M059J (cell line): ENCODE results near the genes SMARCAD1 and HPGDS.

GRCh38 chr4:88757719-88758191 is 60.1 kb upstream of the NAP1L5 start:
- RAMPAGE, long total RNA, result no peak

DNA sequence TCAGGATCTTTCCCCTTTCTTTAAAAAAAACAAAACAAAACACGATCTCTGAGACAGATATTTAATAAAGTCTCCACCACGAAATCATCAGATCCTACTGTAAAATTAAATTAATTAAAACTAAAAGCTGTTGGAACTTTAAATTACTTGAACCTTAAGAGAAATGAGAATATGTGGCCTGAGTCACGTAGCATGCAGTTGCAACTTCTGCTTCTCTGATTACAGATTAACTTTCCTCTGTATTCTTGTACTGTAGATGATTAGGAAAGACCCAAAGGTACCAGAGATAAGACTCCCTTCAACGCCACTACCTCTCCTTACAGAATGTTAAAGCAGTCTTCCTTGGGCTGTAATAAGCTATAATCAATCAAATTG is 47.9 kb downstream of the FAM13A start:
- RAMPAGE, long total RNA, result no peak

DNA sequence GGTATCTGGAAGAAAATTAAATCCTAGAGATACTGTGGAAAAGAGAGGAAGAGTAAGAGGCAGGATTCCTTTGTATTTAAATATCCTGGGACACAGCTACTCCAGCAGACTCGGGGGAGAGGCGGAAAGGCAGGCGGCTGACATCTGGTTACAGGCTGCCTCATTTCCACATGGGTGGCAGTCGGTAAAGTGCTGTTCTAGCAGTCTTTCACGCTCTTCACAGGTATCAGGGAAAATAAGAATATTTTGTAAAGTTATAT is 1.5 kb upstream of the TIGD2 start:
- RAMPAGE, long total RNA, result no peak

DNA sequence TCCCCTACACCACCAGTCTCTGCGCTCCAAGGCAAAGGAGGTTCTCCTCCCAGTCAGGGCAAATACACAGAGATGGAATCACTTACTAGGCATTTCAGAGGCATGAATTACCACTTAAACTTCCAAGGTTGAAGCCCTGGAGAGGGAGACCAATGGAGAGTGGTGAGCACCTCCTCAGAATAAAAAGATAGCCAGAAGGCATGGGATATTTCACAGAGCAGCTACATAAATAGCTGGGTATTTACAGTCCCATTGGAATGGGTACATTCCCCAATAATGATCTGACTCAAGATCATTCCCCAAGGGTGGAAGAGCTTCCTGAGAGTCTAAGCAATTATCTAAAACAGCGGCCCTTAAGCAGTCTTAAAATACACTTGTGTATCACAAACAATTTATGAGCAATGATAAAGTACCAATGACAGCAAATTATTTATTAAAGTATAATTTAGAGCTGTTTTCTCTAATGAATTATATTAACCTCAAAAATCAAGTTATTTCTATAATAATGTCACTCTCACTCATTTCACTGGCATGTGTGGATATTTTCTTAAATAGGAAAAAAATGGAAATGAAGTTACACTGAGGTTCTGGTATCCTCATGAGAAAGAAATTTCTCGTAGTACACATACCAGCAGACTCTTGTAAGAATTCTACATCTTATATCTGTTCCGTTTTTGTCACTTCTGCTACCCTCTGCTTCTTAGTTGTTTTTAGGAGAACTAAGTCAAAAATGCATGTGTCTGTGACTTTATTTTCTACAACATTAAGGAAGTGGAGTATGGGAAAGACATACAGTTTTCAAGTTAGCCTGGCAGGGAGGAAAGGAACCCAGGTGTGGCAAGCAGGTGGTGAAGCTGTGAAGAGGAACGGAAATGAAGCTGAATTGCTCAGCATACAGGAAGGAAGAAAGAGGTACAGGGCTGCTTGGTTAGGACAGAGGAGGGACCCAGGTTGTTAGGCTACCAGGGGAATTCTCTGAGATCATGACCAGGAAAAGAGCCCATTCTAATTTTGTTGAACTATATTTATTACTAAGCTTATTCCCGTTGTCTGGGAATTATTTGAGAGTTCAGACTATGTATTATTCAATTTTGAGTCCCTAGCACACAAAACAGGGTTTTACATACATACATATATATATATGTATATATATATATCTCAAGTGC is 9.7 kb downstream of the GPRIN3 start:
- RAMPAGE, long total RNA, result no peak

- RAMPAGE, long total RNA, result no peak
Observed at GRCh38 chr4:89306351-89307216, 1.0 kb downstream of the GPRIN3 start.

- RAMPAGE, long total RNA, result no peak
Observed at GRCh38 chr4:89320719-89321100, 13.1 kb upstream of the GPRIN3 start.

DNA sequence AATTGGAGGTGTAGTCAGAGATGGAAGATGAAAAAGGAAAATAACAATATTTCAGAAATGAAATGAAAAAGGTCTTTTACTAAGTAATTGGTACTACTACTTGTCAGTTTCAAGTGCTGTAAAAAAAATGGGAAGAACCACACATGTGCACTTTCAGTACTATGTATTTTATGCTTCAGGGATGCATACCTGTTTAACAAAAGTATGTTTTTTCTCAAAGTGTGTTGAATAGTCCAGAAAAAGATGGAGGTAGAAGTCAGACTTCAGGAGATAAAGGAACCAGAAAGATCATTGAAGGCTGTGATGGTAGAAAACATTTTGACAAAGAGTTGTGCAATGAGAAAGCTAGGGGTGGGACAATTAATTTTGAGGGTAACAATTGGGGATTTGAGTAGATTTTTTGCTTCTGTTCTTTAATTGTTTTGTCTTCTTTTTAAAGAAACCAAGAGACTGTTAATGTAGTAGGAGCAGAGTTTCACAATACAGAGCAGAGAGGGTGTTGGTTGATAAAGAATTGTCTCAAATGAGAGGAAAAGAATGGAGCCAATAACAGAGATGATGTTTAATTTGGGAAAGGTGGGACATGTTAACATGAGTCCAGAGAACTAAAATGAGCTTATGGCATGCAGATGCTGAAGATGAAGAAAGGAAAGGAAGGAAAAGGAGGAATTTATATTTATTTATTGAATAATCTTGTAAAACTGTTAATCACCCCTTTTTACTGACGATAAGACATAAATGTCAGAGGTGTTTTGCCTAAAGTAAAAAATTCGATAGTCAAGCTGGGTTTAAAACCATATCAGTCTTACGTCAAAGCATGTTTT is 93.9 kb downstream of the SNCA start:
- RAMPAGE, long total RNA, result no peak

- RAMPAGE, long total RNA, result no peak
Observed at GRCh38 chr4:89752733-89753452, 84.1 kb downstream of the SNCA start.

DNA sequence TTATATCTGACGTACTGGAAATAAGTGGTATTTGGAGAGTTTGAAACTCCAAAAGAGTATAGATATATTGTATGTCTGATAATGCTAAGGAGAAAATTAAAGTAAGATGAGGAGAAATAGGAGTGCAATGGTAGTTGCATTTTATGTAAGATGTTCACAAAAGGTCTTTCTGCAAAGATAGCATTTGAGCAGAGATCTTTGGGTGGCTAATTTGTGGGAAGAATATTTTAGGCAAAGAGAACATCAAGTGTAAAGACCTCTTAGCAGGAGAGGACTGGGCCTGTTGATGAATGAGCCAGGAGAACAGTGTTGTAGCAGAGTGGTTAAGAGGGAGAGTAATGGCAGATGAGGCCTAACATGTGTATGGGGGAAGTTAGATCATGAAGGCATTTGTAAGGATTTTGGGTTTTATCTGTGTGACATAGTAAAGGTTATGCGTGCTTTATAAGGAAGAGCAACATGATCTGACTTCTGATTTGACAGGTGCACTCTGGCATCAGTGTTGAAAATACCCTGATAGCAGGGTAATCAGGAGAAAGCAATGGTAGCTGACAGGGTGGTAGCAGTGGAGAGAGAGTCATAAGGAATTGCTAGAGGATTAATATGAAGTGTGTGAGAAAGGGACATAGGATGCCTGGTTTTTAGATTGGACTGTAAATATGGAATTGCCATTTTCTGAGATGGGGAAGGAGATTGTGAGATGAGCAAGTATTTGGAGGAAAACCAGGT is 85.6 kb downstream of the CCSER1 start:
- RAMPAGE, long total RNA, result no peak

DNA sequence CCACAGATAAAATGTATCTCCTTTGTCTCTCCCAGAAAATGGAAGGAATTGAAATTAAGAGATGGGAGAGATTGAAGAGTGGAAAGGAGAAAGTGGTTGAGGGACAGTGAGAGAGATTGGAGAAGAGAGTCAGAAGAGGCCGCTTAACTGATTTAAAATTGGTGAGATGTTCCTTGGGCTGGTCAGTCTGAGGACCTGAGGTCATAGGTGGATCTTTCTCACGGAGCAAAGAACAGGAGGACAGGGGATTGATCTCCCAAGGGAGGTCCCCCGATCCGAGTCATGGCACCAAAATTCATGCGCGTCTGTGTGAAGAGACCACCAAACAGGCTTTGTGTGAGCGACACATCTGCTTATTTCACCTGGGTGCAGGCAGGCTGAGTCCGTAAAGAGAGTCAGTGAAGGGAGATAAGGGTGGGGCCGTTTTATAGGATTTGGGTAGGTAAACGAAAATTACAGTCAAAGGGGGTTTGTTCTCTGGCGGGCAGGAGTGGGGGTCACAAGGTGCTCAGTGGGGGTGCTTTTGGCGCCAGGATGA is 140.2 kb downstream of the GRID2 start:
- RAMPAGE, long total RNA, result no peak

DNA sequence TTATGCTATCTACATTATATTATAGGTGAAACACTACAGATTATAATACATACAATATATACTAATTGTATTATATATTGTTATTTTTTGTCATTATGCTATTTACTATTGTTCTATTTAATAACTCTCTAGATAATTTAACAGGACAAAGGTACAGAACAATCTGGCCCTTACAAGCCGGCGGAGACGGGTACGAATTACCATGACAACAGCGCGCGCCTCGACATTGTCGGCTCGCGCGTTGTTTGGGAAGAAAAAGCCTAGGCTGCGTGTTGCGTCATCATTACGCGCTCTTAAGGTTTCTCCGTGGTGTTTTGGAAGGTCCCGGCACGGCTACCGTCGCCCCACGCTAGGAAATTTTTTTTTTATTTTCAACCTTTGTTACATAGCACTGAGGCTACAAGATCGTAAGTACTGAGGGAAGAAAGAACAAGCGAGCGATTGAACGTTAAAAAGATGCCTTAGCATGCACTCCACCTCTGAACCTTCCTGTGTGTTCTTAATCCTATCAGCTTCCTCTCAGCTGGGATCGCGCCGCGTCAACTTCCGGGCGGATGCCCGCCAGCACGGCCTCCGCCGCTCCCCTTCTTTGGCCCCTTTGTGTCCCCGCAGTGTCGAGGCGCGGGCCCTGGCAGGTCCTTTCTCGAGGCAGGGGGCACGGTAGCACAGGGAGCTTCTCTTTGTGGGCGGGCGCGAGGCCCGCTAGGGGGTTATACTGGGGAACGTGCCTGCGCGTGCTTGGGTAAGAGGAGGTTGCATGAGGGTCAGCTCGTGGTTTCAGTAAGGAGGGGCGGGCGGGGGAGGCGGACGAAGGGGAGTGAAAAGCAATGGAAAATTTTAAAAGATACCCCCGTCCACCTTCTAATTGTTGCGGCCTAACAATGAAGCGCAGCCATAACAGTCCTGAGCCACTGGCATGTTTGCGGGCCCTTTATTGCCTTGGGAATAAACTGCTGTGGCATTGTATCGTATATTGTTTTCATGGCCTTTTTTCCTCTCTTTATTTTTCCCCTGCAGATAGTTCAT is at the start of gene SMARCAD1:
SMARCAD1 (plus strand) TSS at position 537 of the 1,026 bp plus-strand sequence.
- RAMPAGE, long total RNA, result no peak

- RAMPAGE, long total RNA, result no peak
Observed at GRCh38 chr4:94342390-94343104, at the start of gene HPGDS. TSS of gene HPGDS (minus strand) at chr4:94342836.

DNA sequence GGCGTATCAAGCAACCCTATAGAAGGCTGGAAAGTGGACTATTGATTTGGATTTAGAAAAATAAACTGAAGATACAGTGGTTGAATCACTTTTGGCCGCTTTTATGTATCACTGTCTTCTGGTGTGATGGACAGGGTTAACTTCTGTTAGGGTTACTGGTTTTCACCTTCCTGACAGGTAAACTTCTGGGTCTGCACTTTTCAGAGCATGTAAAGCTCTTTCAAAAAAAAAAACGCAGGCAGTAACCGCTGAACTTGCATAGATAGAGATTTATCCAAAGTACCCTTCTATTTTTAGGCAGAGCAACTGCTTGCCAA is 488 bp upstream of the PDLIM5 start:
- RAMPAGE, long total RNA, result no peak

- RAMPAGE, long total RNA, result no peak
Observed at GRCh38 chr4:94453481-94454162, 1.9 kb downstream of the PDLIM5 start.

- RAMPAGE, long total RNA, result no peak
Observed at GRCh38 chr4:94505545-94505979, 53.8 kb downstream of the PDLIM5 start.

DNA sequence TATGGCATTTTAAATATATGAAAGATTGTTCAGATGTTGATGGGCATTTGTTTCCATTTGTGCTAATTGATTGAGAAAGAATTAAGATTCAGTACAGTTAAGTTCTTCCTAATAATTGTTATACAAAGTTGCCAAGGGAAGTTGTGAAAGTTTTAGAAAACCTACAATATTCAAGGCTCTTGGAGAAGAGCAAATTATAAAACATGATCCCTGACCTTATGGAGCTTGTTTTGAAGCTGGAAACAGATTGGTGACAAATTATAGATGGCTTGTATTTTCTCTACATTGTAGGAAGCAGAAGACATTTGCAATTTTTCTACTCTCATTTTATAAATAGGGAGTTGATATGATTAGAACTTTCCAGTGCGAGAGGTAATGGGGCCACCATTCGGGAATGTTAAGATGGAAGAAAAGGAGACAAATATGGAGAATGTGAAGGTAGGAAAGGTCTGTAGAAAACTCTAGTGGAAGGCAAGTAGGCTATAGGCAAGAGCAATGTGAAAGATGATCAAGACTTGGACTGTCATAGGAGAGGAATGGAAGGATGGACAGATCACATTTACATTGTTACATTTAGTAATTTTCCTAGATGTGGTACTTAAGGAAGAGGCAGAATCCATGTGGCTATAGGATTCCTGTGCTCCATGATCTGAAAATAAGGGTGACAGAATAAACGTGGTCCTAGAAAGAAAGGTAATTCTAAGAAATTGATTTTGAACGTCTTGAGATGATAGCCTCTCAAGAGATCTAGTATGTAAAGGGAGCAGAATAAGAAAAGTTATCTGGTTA is 69.3 kb downstream of the PDLIM5 start:
- RAMPAGE, long total RNA, result no peak

DNA sequence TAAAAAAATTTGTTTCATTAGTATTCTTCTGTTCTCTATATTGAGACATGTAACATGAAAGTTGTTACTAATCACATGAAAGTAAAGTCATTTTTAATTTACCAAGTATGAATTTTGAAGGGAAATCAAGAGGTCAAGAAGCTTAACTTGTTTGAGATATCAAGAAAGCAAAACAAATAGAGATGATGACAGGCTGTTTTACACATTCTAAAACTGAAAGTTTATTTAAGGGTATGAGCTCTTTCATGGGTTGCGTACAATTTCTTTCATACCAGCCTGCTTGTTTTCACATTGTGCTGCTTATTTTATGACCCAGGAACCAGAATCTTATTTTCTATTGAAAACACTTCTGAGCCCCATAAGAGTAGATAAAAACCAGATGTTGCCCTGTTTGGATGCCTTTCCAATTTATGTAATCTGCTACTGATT is 74.1 kb downstream of the PDLIM5 start:
- RAMPAGE, long total RNA, result no peak

DNA sequence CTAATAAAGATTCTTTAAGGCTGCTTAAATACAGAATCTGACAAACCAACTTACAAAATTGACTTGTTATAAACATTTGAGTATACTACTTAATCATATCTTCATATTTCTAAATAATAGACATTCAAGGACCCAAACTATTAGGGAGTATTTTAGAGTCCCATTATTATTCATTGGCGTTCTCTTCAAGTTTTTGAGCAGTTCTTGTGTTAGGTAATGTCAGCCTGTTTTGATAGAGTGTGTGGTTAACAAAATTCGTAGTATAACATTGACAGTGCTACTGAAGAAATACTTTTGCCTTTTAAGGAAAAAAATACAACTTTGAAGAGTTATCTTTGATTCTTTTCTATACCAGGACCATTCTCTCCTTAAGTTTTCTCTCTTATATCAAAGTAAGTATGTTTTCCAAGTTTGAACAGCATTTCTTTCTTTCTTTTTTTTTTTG is 74.6 kb downstream of the PDLIM5 start:
- RAMPAGE, long total RNA, result no peak

GRCh38 chr4:94548340-94549025 is 96.7 kb downstream of the PDLIM5 start:
- RAMPAGE, long total RNA, result no peak

GRCh38 chr4:94572737-94573193 is 121.0 kb downstream of the PDLIM5 start:
- RAMPAGE, long total RNA, result no peak